ENCODE results near the gene TIMP4.

DNA sequence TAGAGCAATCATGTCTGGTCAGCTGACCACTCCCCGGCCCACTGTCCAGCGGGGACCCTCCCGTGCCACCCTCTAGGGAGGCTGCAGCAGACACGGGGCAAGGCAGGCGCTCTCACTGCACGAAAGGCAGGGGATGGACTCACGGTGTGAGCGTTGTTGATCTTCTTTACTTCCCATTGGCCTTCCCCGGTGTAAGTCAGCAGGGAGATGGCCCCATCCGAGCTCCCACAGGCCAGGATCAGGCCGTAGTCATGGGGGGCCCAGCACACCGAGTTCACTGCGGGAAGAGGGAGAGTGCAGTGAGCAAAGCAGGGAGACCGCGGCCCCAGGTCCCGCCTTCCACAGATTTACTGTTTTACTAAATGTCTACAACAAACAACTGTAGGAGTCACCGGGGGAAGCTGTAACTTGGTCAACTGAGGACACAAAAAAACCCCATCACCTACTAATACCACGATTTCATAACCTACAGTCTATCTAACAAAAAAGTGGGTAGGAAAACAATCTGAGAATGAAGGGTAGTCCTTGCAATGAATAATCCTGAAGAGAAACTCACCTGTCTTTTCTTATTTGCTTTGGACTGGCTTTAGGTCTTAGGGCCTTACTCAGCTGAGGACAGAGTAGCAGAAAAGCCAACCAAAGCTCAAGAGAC lies 9.0 kb downstream of the SEC13 start:
- RAMPAGE, long total RNA: no peak
- RRBS: no CpG with 5 or more reads among the region's 18 CpGs

DNA sequence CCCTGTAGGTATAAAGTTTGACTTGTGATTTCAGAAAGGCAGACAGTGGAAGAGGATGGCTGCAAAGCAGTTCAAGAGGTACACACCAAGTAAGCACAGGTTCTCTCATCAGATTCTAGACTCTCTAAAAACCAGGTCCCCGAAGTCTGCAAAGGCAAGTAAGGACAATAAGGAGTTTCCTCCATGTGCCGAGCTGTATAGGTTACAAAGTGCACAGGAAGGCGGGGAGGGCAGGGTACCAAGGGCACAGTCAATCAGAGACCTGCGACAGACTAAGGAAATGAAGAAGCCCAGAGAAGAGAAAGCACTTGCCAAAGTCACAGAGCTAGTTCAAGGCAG lies 1.8 kb downstream of the SEC13 start:
- RAMPAGE, long total RNA: no peak
- RRBS: no CpG with 5 or more reads among the region's 4 CpGs

DNA sequence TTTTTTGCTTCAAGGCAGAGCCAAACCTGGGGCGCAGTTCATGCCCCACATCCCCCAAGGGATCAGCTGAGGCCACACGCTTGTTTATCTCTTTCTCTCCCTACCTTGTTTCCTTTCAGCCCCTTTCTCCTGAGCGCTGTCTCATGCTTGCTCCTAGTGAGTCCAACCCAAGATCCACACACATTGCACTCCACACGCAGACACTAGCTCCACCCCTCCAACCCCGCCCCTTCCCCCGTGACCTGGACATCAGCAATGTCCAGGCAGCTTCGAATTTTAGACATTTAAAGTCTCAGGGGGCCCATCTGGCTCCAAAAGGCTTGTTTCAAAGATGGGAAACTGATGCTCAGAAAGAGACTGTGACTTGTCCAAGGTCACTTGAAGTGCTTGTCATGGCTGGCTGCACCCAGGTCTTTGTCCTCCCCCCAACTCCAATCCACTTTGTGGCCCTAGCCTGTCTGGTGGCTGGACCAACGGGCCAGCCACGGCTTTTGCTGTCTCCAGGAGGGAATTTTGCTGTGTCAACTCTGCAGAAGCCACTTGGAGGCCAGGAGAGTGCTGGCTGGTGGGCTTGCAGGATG lies 8.8 kb downstream of the ATP2B2 start:
- RAMPAGE, long total RNA: no peak
- RRBS: no CpG with 5 or more reads among the region's 9 CpGs

- RAMPAGE, long total RNA: no peak
- RRBS: no CpG with 5 or more reads among the region's 1 CpG
Observed at GRCh38 chr3:10634695-10634992, 129.3 kb upstream of the ATP2B2 start.

GRCh38 chr3:11300840-11301306 lies 28.7 kb downstream of the ATG7 start:
- RAMPAGE, long total RNA: no peak
- RRBS: no CpG with 5 or more reads among the region's 5 CpGs

DNA sequence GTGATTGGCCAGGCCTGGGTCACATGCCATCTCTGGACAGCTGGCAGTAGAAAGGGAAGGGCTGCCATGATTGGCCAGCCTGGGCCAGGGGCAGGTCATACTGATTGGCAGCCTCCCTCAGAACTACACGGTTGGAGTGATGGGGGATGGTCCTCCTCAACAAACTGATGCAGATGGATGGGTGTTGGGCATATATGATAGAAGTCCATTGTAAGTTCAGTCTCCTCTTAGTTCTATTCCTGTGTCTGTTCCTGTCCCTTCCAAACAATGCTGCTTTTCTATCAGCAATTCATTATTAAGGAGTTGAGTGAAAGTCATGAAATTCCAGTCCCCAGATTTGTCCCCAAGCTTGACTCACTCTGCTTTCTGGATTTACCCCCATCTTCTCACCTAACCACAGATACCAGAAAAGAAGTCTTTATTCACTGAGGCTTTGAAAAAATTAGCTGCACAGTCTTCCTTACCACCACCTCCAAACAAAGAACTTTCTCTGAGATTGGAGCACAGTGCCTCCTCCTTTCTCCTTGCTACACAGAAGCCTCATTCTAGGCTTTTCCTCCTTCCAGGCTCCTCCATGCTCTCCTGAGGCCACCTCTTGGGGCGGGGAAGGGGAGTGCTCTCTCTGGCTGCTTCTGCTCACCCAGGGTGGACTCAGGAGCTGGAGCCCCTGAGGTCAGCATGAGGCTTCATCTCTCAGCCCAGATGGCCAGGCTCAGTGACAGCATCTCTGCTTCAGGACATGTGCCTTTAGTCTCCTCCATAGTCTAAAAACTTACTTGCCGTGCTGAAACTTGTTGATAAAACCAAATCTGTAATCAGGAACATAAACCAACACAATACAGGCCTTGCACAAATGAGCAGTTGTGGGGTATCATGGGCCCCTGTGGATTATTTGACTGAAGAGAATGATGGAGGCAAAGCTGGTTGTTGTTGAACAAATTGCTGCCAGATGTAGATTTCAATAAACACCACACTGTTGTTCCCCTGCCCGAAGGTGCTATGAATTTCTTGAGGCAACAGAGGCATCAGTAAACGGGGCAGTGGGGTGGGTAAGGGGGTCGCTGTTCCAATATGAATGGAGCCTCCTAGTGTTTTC lies 175.9 kb downstream of the ATG7 start:
- RAMPAGE, long total RNA: no peak
- RRBS: no CpG with 5 or more reads among the region's 6 CpGs

GRCh38 chr3:11454006-11454688 lies 181.9 kb downstream of the ATG7 start:
- RAMPAGE, long total RNA: no peak
- RRBS: no CpG with 5 or more reads among the region's 5 CpGs

DNA sequence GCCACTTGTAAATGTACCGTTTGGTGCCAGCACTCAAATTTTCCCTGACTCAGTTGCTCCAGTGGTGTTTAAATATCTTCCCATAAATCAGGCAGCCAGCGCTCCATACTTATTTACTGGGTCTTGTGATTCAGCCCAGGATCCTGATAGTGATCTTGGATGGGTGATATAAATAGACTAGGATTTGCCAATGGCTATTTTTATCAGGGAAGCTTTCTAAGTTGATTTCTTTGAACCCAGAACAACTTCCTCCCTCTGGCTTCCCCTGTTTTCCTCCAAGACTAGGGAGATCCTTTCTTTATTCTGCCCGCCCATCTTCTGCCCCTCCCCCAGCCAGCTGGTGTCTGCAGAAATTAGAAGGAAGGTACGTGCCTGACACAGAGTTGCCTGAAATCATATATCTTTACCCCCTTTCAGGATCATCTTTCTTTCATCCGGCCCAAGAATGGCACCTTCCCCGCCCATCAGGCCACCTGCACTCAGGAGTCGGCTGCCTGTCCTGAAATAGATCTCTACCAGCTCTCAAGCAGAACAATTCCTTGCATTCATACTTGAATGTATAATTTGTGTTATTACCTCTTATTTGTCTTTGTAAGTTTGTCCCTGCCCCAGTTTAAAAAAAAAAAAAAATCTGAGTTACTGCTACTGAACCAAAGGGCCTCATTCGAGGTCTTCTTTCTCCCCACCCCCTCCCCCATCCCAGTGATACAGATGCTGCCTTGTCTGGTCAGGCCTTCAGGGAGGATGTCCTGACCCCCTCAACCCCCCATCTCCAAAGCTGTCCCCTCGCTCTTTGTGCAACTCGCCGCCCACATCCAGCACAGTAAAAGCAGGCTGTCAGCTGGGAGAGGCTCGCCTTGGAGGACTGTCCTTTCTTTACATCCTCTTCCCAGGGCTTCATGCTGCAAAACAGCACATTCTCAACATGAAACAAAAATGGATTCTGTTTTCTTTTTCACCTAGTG lies 133.7 kb downstream of the VGLL4 start:
- RAMPAGE, long total RNA: no peak
- RRBS: no CpG with 5 or more reads among the region's 12 CpGs

- RAMPAGE, long total RNA: no peak
- RRBS: no CpG with 5 or more reads among the region's 6 CpGs
Observed at GRCh38 chr3:11514177-11514789, 129.4 kb downstream of the VGLL4 start.

GRCh38 chr3:11554600-11555221 lies 89.0 kb downstream of the VGLL4 start:
- RAMPAGE, long total RNA: no peak
- RRBS: no CpG with 5 or more reads among the region's 13 CpGs

GRCh38 chr3:11601338-11602424 lies 42.0 kb downstream of the VGLL4 start:
- RAMPAGE, long total RNA: no peak
- RRBS: no CpG with 5 or more reads among the region's 25 CpGs

GRCh38 chr3:11613079-11613680 lies 30.5 kb downstream of the VGLL4 start:
- RAMPAGE, long total RNA: no peak
- RRBS: no CpG with 5 or more reads among the region's 11 CpGs

DNA sequence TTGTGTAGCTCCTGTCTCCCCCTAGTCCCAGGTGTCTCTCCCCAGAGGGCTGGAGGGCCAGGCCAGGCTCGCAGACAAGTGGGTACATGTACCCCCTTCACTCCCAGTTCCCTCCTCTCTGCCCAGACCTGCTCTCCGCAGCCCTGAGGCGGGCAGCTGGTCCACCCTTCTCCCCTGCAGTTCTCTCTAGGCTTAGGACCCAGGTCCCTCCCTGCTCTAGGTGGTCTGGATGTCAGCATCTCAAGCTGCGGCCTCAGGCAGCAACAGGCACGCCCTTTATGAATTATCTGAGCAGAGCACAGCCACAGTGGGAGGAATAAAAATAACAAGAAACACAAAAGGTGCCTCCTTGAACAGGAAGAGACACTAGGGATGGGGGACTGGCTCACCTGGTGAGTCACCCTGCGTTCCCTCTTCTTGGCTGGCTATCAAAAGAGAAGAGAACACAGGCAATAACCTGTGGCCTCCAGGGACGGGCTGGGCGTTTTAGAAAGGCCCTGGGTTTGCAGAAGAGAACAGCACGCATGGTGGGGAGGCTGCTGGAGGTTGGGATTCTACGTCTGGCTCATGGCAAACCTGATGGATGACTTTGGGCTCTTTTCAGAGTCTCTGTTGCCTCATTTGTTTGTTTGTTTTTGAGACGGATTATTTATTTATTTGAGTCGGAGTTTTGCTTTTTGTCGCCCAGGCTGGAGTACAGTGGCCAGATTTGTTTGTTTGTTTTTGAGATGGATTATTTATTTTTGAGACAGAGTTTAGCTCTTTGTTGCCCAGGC lies 75.6 kb downstream of the TAMM41 start:
- RAMPAGE, long total RNA: no peak
- RRBS: no CpG with 5 or more reads among the region's 13 CpGs

DNA sequence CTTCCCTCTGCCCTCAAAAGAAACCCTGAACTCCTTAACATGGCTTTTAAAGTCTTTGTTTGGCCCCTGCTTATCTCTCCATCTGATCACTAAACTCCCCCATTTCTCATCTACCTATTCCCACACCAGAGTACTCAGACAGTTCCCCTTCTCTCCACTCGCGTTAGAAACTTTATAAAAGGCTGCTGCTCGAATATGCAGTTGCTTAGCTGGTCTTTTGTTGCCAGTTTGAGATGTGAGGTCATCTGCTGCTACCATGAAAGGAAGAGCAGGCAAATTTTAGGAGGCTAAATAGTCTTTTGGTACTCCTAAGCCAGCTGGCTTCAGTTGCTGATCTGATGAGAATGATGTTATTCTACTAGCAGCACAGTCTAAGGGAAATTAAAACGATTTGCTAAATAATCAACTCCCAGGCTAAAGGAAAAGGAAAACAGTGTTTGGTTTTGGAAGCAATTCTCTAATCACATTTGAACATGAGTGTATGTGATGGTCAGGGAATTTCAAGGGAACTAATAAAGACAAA lies 51.0 kb downstream of the TAMM41 start:
- RAMPAGE, long total RNA: no peak
- RRBS: no CpG with 5 or more reads among the region's 4 CpGs

DNA sequence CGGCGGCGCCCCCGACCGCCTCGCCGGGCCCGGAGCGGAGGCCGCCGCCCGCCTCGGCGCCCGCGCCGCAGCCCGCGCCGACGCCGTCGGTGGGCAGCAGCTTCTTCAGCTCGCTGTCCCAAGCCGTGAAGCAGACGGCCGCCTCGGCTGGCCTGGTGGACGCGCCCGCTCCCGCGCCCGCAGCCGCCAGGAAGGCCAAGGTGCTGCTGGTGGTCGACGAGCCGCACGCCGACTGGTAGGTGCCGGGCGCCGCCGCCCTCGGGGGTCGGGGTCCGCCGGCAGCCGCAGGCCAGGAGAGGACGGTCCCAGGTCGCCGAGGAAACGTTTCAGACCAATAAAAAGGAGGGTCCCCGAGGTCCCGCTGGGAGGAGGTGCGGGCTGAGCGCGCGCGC lies 502 bp downstream of the SYN2 start:
- RAMPAGE, long total RNA: no peak
- RRBS: 1% methylated on average over 6 of the region's 60 CpGs

GRCh38 chr3:12148109-12148777 lies 10.5 kb downstream of the TIMP4 start:
- RAMPAGE, long total RNA: no peak
- RRBS: no CpG with 5 or more reads among the region's 4 CpGs

DNA sequence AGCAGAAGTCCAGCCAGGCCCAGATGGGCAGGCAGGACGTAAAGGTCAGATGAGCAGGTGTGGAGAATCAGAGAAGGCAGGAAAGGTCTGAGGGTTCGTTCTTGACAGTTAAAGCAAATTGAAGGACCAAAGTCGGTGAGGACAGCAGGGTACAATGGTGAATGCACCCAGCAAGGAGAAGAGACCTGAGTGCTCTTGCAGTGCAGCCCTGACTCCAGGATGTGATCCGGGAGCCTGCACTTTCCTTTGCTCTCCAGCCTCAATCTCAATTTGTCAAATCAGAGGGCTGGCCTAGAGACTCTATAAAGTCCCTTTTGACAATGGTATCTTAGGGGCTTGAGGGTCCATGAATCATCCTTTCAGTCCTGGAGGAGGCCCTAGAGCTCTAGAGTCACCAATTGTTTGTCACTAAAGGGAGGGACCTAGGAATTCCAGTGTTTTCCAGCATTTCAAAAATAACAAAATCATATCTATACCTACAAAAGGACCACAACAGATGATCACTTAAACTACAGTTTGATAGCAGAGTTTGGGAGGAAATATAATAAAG lies 9.3 kb downstream of the TIMP4 start:
- RAMPAGE, long total RNA: no peak
- RRBS: no CpG with 5 or more reads among the region's 4 CpGs

DNA sequence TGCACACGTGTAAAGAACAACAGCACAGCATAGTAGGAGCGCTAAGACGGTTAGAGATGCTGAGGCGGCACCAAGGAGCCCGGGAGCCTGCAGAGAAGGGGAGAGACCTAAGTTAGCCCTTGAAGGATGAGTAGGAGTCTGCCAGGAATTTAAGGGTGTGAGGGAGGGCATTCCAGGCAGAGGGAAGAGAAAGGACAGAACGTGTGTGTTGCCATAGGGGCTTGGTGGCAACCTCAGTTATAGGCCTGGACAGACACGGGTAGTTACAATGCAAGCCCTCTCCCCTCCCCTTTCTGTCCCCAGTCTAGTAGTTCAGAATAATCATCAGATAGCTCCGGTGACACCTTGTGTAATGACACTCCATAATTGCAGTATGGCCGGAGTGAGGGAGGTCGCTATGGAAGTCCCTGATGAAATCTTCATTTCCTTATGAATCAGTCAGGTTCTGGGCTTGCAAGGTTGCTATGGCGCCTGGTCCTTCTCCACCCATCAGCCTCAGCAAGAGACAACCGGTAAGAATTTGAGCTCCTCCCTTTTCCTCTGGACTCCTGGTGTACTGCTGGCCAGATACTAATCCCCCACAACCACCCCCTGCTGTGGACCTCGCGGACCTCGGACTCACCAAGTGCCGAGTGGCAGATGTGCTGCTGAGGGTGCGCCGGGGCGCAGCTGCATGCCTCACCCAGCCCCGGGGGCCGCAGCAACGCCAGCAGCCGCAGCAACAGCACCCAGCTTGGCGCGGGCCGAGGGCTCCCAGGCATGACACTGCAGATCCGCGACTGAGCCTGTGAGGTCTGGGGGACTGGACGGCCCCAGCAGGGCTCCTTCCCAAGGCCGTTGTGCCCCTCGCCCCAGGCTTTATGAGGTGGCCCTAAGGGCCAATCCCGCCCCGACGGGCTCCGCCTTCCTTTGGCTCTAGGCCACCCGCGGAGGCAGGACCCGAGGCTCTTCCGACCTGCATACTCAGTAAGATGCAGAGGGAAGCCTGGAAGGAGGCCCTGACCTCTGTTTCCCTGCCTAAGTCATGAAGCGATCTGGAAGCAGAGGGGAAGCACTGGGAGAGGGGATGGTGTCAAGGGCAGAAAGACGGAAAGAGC lies at the start of gene TIMP4:
TSS of gene TIMP4 (minus strand) at position 833 of the 1,097 bp plus-strand sequence.
- RAMPAGE, long total RNA: no peak
- RRBS: 37% methylated on average over 2 of the region's 41 CpGs

DNA sequence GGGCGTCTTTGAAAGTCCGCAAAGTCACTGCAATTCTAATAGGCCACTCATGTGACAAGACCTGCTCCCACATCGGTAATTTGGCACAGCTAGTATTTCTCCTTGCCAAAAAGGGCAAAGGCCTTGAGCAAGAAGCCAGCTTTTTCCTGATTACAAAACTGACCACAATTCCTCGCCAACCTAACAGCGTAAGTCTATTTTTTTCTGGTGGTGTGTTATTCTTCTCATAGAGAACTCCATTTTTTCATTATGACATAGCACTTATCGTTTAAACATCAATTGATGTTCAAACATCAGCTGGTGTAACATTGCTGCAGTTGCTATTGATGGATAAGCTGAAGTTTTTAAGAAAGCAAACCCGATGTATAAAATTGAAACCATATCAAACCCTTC lies 61.6 kb downstream of the PPARG start:
- RAMPAGE, long total RNA: no peak
- RRBS: no CpG with 5 or more reads among the region's 7 CpGs

GRCh38 chr3:12441119-12441634 lies 43.1 kb upstream of the TSEN2 start:
- RAMPAGE, long total RNA: no peak
- RRBS: 3% methylated on average over 3 of the region's 15 CpGs